Neural progenitor cell (in vitro differentiated cells): ENCODE results near the gene BMP8B.

DNA sequence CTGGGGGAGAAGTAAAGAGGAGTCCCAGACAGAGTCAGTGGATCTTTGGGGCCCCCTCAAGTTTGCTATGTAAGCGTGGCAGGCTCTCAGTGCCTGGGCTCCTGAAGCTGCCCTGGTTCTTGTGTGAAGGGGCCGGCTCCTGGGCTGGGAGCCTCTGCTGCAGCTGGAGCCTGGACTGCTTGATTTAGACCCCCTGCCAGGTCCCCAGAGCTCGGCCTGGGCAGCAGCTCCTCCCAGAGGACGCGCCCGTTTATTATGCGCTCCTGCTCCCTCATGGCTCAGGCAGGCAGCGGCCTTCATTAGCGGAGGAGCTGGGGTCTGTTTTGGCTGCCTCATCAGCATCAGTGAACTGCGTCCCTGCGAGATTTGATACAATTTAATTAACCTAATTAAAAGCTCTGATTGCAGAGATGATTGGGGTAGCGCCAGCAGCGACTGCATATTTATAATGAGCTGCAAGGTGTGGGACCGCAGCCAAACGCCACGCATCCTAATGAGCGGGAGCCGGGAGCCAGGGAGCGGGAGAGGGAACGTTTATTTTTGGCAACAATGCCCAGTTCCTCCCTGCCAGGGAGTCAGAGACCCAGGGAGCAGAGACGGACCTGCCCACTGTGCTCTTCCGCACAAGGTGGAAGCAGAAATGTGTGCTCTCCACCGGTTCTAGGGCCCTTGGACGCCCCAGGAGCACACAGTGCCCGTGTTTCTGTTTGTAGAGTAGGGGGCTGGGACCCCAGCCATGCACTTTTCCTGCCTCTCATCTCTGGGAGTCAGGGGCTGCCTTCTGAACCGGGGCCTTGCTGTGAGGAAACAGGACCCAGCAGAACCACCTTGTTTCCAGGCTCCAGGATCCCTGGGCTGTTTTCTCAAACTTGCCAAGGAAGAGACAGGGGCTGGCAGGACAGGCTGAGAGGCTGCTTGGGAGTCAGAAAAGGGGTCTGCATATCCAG, 16.8 kb downstream of the UTP11 start:
- RAMPAGE, long total RNA: no peak

DNA sequence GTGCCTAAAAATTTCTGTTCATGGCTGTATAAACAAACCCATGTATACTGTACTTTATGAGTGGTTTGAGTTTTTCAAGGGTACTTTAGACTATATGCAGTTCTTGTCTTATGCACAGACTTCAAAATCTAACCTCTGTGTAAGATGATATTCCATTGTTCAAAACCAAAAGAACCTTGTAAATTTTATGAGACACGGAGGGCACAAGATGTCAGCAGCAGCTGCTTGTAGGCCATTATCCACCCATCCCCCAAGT, 107.0 kb upstream of the POU3F1 start:
- RAMPAGE, long total RNA: no peak

DNA sequence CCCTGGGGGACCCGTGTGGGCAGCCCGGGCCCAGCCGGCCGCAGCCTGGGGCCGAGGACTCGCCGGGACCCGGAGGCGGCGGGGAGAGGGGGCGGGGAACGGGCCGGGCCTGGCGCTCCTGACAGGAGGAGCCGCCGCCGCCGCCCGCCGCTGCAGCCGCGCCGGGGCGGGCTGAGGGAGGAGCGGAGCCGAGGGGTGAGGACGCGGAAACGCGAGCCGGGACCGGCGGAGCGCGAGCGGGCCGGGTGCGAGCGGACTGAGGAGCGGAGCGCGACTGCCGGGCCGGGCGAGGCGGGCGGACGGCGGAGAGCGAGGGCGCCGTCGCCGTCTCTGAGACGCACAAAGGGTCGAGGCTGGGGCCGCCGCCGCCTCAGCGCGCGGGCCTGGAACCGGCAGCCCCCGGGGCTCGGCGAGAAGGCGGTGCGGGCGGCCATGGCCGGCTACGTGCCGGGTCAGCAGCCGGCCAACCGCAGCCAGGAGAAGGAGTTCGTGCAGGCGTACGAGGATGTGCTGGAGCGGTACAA, 79.1 kb downstream of the NDUFS5 start:
- RAMPAGE, long total RNA: no peak

- RAMPAGE, long total RNA: no peak
Observed at GRCh38 chr1:39128660-39129399, 75.7 kb upstream of the MACF1 start.

DNA sequence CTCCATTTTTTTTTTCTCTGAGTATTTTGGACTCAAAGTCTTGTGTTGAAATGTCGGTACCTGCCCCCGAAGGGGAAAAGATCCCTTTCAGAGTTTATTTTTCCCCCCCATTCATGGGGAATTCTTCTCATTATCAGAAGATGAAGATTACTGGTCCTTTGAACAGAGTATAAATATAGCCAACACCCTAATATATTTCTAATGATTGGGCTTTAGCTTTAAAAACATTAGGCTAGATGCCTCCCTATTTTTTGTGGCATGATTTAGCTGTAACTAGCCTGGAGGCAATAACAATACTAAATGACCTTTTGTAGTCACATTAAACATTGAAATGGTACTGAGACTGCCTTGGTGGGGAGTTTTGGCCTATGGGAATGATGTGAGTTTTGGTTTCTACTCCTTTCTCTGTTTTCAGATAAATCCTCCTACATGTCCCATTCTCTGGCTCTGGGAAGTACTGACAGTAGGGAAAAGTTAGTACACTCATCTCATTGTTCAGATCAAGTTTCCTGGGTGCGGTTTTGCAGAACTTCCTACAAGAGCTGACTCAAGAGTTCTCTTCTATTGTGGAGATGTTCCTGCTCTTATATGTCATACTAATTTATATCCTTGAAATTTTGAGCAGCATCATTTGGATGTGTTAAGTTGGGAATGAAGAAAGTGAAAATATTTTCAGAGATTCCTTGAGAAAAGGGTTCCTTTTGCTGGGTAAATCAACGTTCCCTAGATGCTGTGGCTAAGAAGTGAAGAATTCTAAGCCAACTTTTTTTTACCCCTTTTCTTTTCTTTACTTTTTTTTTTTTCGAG, 74.2 kb upstream of the MACF1 start:
- RAMPAGE, long total RNA: no peak

DNA sequence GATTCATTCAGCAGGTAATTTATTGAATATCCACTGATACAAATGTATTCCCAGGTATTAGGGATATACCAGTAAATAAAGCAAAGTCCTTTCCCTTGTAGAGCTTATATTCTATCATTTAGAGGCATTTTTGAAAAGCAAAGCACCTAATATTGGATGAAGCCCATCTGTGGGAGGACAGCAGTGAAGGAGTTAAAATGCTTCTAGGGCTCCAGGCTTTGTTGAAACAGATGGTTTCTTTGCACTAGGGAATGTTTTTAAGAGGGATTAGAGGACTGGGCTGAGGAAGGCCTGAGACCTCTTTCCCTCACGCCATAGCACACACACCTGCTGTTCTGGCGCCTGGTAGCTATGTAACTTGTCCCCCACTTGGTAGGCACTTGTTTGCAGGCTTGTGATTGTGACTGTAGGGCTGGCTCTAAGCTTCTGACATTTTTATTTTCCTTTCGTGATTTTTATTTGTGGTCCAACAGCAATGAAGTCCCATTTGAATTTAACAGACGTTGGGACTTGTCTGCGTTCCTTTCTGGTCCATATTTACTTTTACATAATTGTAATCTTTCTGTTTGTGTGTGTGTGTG, 33.8 kb upstream of the MACF1 start:
- RAMPAGE, long total RNA: no peak

- RAMPAGE, long total RNA: no peak
Observed at GRCh38 chr1:39269659-39270535, 65.4 kb downstream of the MACF1 start.

- RAMPAGE, long total RNA: no peak
Observed at GRCh38 chr1:39295965-39296355, 91.5 kb downstream of the MACF1 start.

DNA sequence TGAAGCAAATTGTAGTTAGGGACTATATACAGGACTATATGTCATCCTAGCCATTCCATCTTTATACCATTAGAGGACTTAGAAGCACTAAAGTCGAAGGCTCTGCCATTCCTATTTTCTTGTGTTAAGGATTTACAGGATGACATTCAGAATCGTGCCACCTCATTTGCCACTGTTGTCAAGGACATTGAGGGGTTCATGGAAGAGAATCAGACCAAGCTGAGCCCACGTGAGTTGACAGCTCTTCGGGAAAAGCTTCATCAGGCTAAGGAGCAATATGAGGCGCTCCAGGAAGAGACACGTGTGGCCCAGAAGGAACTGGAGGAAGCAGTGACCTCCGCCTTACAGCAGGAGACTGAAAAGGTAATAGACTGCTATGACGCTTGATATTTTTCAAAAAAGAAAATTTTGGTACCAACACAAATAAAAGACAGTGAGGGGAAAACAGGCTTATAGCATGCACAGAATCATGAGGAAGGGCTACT, 140.7 kb upstream of the BMP8A start:
- RAMPAGE, long total RNA: no peak

- RAMPAGE, long total RNA: no peak
Observed at GRCh38 chr1:39408244-39409419, 82.8 kb upstream of the BMP8A start.

DNA sequence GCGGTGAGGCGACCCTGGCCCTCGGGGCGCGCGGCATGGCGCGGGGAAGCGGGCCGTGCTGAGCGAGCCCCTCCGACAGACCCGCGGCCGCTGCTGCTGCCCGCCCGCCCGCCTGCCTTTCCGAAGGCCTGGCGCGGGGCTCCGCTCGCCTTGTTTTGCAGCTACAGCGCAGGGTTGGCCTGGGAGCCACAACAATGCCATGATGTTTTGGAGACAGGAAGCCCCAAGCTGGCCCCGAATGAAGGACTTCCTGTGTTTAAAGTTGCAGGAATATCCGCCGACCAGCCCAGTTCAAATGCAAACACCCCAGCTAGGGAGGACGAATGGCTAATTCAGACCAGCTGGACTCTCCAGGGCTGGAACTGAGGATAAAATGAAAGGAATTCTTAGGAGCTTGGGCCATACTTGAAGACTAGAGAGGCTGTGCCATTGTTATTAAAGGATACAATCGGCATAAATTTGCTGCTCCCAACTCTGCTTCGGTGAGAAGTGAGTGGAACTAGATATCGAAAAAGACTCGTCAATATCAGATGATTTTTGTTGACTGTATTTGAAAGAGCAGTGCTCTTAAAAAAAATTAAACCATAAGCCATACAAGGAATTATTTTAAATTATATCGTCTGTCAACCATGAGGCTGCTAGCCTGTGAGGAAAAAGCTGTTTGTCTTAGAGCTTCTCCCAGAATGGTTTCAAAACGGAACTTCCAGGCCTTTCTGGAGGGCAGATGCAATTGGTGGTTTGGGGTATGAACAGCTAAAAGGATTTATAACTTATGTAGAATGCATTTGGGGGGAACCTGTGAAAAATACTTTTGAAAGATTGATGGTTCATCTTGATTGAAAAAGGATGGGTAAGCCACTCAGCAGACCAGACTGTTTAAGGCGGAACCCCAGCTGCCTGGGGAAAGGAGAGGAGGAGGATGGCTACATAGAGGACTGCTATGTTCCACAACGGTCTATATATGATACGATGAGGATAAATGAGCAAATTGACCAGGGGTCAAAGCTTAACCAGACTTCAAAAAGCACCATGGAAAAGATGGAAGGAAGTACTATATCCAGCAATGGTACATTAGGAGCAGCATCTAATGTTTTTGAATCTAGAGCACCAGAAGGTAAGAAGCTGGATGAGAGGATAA, 81.6 kb upstream of the BMP8A start:
- RAMPAGE, long total RNA: no peak

DNA sequence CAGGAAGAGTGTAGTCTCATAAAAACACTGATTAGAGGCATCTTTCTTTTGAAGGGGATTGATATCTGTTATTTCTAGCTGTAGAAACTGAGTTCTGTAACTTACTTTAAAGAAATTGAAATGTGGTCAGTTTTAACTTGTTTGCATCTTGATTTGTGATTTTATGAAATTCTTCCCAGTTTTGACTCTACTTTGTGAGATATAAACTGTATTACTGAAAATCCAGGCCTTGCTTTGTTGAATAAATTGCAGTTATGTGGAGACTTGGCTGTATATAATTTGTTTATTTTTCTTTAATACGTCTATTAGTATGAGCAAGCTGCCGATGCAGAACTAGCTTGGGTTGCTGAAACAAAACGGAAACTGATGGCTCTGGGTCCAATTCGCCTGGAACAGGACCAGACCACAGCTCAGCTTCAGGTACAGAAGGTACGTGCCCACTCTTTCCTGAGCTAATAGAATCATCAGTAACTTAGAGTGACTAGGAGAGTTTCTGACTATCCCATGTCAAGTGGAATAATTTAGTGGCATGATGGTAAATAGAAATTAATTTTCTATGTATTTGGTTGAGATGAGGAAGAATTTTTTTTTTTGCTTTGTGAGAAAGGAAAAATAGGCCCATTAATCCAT, 59.1 kb upstream of the BMP8A start:
- RAMPAGE, long total RNA: no peak

DNA sequence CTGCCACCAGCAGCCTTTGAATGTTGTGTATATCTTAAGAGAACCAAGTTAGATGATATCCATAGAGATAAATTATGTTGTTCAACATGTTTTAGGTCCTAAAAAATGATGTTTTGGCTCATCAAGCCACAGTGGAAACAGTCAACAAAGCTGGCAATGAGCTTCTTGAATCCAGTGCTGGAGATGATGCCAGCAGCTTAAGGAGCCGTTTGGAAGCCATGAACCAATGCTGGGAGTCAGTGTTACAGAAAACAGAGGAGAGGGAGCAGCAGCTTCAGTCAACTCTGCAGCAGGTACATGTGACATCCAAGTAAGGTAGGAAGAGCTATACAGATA, 48.8 kb upstream of the BMP8A start:
- RAMPAGE, long total RNA: no peak

DNA sequence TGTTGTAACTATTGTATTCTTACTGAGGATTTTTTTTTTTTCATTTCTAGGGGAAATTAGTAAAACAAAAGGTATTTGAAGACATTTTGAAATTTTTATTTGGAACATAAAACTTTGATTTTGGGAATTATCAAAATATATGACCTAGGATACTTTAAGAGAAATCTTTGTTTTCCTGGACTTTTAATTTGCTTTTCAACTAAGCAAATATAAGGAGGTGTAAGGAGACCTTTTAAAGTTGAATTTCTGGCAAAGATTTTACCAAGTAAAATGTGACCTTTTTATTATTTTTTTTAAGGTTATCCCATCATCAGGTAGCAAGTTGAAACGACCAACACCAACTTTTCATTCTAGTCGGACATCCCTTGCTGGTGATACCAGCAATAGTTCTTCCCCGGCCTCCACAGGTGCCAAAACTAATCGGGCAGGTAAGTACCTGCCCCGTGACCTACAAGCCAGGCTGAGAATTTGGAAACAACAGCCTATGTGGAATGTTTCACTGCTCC, 7.1 kb upstream of the BMP8A start:
- RAMPAGE, long total RNA: no peak

GRCh38 chr1:39540273-39541160, 36.1 kb downstream of the PABPC4 start:
- RAMPAGE, long total RNA: no peak

DNA sequence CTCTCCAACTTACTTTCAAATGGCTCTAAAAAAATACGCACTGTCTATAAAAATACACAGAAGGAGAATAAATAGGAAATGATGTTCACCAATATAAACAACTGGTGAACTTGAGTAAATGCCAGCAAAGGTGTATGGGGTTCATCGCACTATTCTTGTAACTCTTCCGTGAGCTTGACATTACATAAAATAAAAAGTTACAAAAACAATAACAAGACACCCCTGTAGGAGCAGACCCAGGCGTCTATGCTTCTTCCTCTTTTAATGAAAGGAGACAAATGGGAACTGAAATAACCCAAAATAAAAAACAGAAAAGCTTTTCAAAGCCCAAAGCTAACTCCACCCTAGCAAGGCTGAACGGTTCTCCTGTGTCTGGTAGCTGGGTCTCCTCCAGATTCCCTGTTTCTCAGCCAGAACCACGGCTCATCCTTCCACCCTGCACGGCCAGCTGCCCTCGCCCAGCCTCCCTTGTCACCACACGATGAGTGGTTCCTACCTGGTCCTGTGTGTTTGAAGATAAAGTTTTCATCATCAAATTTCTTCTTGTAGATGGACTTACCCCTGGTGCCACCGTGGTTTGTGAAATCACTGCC, 35.3 kb downstream of the PABPC4 start:
- RAMPAGE, long total RNA: no peak

- RAMPAGE, long total RNA: no peak
Observed at GRCh38 chr1:39671315-39671932, 483 bp downstream of the NT5C1A start.

DNA sequence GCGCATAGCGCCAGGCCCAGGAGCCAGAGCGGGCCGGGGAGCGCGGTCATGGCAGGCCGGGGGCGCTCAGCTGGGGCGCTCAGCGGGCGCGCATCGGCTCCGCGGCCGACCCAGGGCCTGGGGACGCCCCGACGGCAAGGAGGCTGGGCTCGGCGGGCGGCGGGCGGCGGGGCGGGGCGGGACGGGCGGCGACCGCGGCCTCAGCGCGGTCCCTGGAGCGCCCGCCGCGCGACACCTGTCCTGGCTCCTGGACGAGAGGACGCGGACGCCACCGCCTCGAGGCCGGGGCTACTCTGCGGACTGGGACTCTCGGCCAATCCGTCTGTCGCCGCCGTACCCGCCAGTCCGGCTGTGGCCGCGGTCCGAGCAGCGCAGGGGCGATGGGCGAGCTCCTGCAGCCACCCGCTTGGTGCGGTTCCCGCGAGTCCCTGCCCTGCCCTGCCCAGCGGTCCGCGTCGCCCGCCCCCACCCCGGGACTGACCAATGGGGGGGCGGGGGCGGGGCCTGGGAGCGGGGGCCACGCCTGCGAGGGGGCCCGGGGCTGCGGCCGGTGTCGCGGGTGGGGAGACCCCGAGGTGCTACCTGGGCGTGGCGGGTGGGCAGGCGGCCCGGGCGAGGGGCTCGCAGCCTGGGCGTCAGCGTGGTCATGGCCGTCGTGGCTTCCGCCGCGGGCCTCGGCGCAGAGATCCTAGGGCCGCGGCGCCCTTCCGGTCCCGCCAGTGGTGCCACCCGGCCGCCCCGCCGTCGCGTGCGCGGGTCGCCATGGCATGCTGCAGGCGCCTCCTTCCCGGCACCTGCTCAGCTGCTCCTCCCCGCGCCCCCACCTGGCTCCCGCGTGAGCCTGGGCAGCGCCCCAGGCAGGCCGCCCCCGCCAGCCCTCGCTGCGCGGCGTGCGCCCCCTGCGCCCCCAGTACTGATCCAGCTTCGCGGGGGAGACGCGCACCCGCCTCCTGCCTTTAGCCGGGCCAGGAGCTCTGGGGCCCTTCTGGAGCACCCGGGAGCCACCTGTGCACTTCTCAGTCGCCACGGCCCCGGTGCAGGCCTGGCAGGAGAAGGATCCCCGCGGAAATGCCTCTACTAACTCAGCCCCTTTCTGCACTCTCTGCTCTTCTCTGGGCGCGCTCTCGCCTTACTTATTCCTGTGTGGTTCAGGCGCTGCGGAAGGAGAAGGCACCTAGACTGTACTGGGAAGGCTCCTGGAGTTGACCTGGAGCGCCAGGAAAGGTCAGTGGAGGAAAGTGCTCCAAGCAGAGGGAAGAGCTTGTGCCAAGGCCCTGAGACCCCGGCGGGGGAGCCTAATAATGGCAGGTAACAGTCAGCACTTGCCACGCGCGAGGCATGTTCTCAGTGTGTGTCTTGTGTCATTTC, at the start of gene BMP8B:
TSS of gene BMP8B (minus strand) at position 430 of the 1,368 bp plus-strand sequence.
- RAMPAGE, long total RNA: no peak

- RAMPAGE, long total RNA: no peak
Observed at GRCh38 chr1:39845290-39846250, 37.7 kb downstream of the TRIT1 start.

- RAMPAGE, long total RNA: no peak
Observed at GRCh38 chr1:39900378-39901466, 995 bp downstream of the MYCL start.